Parietal lobe (tissue), 2 donors: ENCODE measurements around the genes KIF13A, RNF144B and CDKAL1.

GRCh38 chr6:17837304-17837635, 130.5 kb upstream of the NUP153 start:
- RAMPAGE, long total RNA: no peak

DNA sequence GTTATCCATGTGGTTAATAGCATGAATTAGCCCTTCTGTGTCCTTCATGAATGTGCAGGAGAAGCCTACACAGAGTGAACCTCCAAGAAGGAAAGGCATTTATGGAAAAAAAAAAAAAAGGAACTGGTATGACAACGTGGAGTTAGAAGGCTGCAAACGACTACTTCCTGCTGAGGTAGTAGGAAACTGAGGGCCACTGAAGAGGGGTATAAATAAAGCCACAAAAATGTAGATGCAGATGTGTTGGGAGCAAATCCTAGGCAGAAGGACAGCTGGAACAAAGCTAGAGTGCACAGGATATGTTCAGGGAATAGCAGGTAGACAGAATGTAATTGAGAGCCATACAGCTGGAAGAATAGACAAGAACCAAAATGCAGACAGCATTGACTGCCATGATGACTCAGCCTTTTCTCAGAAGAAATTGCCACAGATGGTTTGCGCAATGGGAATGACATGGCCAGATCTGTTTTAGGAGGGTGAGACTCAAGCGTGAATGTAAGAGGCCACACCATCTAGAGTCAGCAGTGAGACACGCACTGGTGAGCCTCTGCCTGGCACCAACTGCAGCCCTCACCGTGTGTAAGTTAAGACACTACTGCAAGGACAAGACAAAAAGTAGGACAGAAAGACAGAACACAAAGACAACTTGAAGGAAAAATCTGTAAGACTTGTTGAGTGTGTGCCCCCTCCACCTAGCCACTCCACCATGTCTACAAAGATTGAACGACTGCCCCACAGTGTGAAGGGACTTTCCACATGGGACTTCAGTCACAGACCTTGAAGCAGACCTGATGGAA, 79.8 kb downstream of the KIF13A start:
- RAMPAGE, long total RNA: no peak

- RAMPAGE, long total RNA: no peak
Measured at GRCh38 chr6:17987375-17987996, at the start of gene KIF13A. TSS of gene KIF13A (minus strand) at chr6:17987635.

- RAMPAGE, long total RNA: no peak
Measured at GRCh38 chr6:18022893-18023480, 35.6 kb upstream of the KIF13A start.

DNA sequence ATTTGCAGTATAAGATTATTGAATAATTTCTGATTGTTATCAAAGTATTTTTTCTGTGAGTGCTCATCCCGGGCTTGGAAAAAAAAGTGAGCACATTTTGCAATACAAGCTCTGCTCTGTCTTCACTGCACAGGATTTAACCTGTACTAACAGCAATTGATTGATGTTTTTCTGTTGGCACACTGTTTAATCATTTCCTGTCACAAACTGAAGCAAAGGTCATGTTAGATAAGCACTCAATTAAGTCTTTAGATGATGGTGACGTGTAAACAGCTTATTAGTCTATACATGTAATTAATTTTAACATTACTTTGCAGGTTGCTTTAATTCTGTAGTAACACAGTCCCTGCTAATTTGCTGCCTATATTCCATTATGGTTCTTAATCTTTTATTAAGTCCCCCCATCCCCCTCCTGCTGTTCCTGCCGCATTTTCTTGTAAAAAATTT, 65.6 kb downstream of the NHLRC1 start:
- RAMPAGE, long total RNA: no peak

DNA sequence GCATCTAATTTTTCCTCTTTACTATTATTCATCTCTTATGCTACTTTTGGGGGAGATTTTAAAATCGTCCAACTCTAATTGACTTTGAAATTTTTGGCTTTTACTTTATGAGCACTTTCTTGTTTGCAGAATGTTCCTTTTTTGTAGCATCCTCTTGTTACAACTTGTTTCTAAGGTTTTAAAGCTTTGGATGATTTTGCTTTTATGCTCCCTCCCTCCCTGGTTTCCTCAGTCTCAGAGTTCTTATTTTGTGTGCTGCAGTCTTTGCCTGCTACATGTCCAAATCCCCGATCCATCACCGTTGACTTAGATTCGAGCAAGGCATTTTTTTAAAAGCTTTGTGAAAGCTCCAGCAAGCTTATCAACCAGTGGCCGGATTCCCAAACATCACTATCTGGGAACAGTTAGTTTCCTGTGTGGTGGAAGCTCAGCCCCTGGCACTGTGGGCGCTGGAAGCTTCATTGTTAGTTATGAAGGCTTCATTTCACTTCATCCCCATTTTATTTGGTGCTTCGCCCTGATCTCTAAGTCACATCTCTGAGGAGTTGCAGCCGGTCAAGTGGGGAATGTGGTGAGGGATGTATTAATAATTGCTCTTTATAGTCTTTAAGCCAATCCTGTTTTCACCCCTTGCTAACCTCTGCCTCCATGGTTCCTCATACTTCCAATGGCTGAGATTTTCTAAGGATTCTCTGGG, 44.8 kb downstream of the DEK start:
- RAMPAGE, long total RNA: no peak

GRCh38 chr6:18263777-18264082, 600 bp downstream of the DEK start:
- RAMPAGE, long total RNA: no peak

DNA sequence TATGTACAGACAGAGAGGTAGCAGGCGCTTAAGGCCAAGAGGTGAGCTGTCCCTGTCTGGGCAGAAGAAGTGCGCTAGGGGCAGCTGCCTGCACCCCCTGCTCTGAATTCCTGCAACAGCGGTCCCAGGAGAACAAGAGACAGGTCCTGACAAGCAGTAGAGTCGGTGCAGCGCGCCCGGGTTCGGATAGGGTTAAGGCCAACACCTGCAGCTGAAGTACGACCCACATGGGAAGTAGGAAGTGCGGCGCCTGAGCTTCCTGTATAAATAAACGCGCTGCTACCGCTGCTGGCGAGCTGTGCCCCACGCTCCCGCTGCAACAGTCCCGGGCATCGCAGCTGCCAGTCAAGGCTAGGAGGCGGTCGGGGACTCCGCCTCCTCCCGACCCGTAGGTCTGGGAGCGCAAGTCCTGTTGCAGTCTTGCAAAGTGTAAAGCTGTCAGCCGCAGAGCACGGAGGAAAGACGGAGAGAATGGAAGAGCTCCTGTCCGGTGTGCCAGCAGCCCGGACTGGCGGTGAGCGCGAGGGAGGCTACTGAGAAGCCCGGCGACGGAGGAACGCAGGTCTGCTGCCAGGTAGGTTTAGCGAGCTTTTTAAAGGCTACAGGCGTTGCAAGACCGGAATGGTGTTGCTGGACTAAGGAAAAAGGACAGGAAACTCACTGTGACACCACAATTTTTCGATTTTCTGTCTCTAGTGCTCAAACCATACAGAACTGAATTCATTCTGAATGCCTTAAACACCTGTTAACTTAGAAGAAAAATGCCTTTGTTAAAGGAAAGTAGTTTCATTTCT, at the start of gene RNF144B:
Gene RNF144B, plus strand, starts transcription at position 294 of the 794 bp plus-strand sequence.
- RAMPAGE, long total RNA: no peak

DNA sequence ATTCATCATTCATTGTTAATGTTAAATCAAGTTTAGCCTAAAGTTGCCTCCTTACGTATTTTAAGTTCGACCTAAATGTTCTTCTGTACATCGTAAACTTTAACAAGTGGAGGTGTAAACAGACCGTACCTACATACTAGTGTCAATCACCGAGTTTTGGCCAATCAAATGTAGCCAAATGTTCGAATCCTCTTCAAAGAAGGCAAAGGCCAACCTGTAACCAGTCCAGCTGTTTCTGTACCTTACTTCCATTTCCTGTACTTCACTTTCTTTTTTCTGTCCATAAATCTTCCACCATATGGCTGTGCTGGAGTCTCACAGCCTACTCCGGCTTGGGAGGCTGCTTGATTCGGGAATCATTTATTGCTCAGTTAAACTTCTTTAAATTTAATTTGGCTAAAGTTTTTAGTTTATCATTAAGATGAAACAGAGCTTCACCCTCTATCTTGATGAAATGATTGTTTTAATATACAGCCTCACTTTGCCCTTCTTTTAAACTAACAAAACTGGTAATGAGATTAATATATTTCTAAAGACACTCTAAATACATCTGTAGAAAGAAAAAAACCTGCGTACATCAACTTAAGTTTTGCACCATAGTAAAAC, 13.3 kb downstream of the MBOAT1 start:
- RAMPAGE, long total RNA: no peak

DNA sequence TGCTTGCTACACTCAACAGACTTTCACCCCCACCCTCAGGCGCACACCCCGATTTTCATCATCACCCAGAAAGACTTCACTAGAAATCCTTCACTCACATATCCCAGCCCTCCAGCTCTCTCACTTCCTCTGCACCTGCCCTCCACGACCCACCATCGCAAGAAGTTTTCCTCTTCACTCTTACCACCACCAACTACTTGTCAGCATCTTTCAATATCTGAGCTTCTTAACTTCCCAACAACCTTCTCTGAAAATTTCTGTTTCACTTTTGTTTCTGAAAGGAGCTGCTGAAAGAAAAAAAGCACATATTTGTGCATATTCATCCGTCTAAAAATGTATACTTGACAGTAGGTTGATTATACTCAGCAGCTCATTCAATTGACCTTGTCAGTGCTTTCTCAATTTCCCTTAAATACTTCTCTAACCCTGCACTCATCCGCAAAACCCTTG, 5.5 kb downstream of the MBOAT1 start:
- RAMPAGE, long total RNA: no peak

GRCh38 chr6:20212828-20213110, 500 bp upstream of the MBOAT1 start:
- RAMPAGE, long total RNA: no peak

DNA sequence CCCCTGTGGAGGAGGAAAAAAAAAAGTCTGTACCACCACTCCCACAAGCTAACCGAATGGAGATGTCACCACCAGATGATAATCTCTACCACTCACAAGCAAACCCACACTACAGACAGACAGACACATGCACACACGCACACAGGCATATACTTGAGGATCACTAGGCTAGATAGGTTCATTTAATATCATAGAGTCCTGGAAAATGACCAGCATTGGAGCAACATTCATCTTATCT, 1.2 kb upstream of the MBOAT1 start:
- RAMPAGE, long total RNA: no peak

DNA sequence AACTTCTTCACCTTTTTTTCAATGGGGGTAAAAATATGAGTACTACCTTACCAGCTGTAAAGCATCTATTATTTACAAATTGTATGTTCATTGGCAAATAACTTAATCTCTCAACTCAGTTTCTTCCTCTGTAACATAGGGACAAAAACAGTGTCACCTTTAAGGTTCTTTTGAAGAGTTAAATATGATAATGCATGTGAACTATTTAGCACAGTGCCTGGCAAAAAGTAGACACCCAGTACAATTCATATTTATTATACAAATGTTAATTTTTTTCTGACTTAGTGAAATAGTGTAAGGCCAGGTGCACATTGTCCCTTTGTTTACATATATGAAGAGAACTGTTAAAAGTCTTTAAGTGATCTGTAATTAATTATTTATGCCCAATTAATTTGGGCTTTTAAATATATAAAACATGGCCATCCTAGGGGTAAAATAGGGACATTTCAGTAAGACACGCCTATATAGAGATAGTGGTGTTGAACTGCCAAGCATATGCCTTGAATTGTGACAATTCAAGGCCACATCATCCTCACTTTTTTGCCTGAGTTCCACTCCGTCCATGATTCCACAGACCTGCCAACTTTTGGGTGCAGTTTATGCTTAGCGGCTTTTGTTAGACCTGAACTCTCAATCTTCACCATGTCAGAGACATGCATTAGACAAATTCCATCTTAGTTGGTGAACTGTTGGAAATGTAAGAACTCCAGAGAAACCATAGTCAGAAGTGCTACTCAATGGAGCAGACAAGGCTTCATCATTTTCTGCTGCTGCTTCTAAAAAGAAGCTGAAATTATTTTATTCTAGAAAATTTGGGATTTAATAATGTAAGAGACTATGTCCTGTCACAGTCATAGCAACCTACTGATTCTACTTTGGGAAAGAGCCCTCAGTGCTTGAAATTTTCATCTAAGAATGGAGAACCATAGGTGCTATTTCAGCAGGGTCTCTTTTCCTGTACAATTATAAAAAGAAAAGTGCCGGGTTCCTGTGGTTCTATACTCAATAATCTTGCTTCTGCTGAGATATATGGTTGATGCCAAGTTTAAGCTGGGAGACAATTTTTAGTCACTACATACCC, 4.8 kb downstream of the E2F3 start:
- RAMPAGE, long total RNA: no peak

DNA sequence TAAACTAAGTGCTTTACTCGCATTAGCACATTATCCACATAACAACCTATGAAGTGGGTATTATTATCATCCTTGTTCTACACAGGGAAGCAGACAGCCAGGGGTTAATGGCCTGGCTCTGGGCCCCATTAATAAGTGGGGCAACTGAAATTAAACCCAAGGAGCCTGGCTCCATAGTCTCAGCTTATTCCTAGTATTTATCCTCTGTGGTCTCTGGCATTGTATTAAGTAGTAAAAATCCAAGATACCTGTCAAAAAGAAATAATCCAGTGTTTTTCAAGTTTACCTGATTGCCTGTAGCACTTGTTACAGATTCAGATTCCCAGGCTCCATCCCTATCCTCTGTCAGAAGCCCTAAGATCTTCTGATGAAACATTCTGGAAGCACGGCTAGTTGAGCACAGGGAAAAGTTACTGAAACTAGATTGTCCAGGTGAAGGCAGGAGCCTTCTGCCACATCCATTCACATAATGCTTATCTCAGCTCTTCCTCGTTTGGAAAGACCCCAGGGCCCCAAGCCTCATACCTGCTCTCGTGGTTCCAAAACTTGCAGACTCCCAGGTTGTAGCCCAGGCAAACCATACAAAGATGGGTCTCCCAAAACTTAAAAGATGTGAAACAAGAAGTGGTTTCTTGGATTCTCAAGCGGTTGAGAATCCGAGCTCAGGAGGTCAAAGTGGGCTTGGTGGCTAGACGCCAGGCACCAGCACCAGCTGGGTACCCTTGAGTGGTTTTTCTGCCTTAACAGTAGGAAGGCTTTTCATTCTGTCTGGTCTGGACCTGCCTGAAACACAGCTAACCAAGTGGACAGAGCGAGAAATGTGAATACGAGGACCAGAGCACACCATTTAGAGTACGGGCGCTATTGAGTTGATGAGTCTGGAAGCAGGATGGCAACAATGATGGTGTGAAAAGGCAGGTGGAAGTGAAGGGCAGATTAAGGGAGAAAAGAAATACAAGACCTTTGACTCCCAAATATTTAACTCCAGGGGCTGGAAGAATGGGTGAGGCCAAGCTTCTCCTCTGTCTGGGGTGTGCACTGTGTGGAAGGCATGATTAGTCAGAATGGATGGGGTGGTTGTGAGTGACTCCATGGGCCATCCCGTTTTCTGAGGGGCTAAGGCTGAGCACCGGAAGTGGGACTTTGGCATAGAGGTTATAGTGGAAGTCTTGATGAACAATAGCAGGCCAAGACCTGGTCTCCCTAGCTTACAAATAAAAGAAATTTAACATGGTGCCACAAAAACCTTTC, 11.7 kb downstream of the E2F3 start:
- RAMPAGE, long total RNA: no peak

- RAMPAGE, long total RNA: no peak
Measured at GRCh38 chr6:20534253-20534927, at the start of gene CDKAL1. TSS of gene CDKAL1 (plus strand) at chr6:20534457.

GRCh38 chr6:20820361-20821090, 286.3 kb downstream of the CDKAL1 start:
- RAMPAGE, long total RNA: no peak

- RAMPAGE, long total RNA: no peak
Measured at GRCh38 chr6:21457534-21458159, 135.9 kb upstream of the SOX4 start.

DNA sequence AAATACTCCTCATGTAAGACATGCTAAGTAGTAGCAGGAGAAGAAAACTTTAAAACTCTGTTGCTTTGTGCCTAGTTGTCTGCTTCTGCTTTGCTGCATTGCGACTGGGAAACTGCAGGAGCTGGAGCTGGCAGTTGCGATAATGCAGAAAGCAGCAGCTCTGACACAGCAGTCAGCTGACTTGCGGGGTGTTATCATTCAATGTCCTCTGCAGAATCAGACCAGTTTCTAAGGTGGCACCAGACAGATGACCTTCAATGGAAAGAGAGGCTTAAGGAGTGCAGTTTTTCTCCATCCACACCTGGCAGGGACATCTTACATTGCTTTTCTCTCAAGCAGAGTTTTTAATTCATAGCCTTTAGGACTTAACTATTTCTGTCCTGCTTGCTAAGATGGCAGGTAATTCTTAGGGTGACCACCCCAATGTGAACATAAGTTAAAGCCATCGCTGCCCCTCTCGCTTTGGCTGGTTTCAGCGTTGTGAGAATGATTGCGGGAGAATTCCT, 69.8 kb upstream of the SOX4 start:
- RAMPAGE, long total RNA: no peak

DNA sequence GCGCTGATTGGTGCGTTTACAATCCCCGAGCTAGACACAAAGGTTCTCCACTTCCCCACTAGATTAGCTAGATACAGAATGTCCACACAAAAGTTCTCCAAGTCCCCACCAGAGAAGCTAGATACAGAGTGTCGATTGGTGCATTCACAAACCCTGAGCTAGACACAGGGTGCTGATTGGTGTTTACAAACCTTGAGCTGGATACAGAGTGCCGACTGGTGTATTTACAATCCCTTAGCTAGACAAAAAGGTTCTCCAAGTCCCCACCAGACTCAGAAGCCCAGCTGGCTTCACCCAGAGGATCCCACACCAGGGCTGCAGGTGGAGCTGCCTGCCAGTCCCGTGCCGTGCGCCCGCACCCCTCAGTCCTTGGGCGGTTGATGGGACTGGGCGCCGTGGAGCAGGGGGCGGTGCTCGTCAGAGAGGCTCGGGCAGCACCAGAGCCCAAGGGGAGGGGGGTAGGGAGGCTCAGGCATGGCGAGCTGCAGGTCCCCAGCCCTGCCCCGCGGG, 16.0 kb downstream of the SOX4 start:
- RAMPAGE, long total RNA: no peak

DNA sequence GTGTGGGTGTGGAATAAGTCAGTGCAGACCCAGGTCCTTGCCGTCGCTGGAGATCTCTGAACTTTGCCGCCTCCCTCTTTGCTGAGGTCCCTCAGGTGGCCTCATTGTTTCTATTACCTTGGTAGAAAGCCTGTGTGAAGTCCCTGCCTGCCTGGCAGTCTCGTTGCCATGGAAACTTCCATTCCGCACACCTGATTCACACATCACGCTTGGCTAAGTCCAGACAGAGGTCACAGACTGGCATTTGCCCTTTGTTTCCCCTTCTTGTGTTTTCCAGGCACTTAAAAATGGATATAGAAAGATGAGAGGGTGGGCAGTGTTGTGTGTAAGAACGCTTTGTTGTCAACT, 260.6 kb downstream of the PRL start:
- RAMPAGE, long total RNA: no peak